AG04449 (cell line): ENCODE results near the genes COQ7 and GDE1.

DNA sequence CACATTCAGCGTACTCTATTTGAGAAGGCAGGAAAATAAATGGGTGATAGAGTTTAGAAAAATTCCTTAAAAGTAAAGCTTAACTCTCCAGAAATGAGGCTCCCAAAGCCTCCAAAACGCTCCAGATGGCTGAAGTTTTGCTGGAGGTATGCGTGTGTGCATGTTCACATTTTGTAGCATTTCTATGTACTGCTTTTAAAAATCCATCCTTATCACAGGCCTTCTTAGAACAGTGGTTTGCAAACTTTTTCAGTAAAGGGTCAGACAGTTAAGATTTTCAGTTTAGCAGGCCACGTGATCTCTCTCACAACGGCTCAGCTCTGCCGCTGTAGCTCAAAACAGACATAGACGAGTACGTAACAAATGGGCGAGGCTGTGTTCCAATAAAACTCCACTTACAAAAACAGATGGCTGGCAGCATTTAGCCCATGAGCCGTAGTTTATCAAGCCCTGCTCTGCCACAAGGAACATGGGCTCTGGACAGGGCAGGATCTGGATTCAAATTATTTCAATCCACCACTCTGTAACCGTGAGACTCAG lies 141.9 kb downstream of the XYLT1 start:
- RRBS = no CpG with 5 or more reads among the region's 11 CpGs

DNA sequence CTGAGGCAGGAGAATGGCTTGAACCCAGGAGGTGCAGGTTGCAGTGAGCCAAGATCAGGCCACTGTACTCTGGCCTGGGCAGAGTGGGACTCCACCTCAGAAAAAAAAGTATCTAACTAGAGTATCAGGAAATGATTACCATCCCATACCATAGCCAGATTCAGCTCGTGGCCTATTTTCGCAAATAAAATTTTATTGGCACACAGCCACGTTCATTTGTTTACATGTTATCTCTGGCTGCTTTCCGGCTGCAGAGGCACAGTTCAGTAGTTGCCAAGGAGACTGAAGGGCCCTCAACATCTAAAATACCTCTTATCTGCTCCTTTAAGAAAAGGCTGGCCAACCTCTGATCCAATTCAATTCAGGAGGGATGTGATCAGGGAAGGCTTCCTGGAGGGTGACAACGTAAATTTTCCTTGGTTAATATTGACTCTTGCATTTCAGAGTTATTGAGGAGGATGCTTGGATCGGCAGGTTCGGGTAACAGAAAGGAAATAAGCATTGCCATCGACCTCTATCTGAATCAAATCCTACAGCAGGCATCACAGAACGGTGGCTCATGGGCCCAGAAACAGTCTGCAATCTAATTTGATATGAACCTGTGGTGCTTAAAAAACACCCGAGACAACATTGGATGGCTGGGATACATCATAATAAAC lies 73.9 kb downstream of the XYLT1 start:
- RRBS = no CpG with 5 or more reads among the region's 10 CpGs

GRCh38 chr16:17405021-17405980 lies 65.5 kb downstream of the XYLT1 start:
- RRBS = no CpG with 5 or more reads among the region's 27 CpGs

DNA sequence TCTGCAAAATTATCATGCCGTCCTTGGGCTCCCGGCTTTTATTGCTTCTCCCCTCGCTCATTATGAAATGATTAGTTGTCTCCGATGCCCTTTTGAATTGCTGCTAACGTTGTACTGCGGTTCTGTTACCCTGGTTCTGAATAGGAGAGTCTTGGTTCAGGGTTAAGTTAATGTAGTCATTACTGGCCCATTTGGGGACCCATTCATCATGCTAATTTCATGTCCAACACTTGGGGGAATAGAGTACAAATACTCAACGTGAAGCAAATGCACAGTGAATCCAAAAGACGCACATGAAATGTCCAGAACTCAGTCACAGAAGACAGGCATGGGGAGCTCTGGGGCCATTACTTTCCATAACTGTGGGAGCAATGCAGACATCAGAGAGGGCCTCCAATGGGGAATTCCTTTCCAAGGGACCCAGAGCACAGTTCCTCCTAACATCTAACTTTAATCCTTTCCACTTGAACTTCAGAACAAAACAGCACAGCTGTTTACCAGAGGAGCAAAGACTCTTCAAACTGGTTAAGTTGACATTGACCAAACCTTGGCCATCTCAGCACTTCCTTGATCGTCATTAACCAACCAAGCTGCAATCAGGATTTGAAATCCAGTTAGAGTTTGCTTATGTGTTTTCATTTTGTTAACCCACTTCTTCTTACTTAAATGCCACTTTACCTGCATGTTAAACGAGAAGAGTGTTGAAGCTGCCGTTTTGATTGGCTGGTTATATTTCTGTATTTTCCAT lies 12.5 kb downstream of the XYLT1 start:
- RRBS = no CpG with 5 or more reads among the region's 11 CpGs

GRCh38 chr16:17483209-17483950 lies 12.6 kb upstream of the XYLT1 start:
- RRBS = no CpG with 5 or more reads among the region's 11 CpGs

DNA sequence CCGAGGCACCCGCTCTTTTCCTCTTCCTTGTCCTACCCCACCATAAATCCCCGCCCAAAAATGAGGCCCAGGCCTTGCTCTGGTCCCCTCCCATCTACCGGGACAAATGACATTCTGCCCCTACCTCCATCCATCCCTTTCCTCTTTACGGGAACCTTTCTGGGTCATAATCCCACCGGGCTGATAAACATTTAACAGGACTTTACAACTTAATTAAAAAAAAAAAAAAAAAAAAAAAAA lies 1.0 kb downstream of the NOMO2 start:
- RRBS = no CpG with 5 or more reads among the region's 6 CpGs

- RRBS = no CpG with 5 or more reads among the region's 9 CpGs
These were observed 8.1 kb upstream of the ARL6IP1 start for GRCh38 chr16:18809280-18809930.

- RRBS = no CpG with 5 or more reads among the region's 5 CpGs
These were observed 35.9 kb upstream of the ARL6IP1 start for GRCh38 chr16:18837254-18837689.

DNA sequence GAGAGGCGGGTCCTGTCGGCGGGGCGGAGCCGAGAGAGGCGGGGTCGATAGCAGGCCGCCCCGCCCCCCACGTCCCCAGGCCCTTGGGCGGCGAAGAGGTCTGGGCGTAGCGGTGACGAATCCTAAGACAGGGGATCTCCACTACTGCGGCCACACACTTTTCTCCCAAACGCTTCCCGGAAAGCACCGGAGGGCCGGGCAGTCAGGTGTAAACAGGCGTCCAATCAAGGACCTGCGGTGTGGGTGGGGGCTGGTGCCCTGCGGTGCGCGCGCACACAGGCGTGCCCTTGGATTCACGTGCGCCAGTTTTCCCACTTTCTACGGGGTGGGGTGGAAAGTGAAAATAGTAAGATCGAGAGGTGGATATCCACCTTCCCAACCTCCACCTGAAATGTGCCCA lies 295 bp upstream of the SMG1 start:
- RRBS = no CpG with 5 or more reads among the region's 31 CpGs

DNA sequence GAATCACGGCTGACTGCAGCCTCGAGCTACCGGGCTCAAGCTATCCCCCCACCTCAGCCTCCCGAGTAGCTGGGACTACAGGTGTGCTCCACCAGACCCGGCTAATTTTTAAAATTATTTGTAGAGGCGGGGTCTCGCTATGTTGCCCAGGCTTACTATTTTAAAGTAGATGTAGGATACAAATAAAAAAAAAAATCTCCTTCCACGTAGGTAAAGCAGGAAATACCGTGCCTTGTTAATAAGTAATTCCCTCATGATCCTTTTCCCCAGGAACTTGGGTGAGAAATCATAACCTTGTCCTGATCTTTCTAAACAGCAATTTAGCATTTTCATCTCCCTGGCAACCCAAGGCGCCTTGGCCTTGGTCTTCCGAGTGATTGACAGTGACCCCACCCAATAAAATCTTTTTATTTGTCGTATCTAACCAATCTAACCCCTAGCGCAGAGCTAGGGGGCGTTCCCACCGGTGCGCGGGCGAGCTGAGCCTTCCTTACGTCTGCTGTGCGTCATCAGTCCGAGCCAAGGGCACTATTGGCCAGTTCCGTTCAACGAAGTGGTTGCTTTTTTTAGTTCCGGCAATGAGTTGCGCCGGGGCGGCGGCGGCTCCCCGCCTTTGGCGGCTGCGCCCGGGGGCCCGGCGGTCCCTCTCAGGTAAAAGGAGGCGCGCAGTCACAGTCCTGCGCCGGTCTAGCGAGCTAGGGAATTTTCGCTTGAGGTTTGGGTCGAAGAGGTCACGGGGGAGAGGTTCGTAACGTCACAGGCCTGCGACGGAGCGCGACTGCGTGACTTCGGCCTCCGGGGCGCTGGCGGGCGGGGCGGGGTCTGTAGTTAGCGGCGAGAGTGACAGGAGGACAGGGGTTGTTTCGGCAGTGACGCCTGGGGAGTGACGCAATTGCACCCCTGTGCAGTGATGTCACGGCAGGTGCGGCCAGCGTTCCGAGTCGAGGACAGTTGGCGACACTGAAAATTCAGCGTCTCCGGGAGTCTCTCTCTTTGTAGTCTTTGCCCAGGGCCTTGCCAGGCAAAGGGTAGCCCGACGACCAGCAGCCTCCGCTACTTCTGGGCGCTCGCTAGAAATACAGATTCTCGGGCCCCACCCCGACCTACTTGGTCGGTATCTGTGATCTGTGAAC lies at the start of gene COQ7:
Gene COQ7, plus strand, starts transcription at position 528 of the 1,133 bp plus-strand sequence.
- RRBS = 1% methylated on average over 24 of the region's 77 CpGs

GRCh38 chr16:19119326-19119993 lies 5.7 kb downstream of the ITPRIPL2 start:
- RRBS = no CpG with 5 or more reads among the region's 6 CpGs

GRCh38 chr16:19183229-19183661 lies 15.2 kb downstream of the SYT17 start:
- RRBS = no CpG with 5 or more reads among the region's 11 CpGs

GRCh38 chr16:19436949-19437863 lies 19.5 kb downstream of the TMC5 start:
- RRBS = no CpG with 5 or more reads among the region's 9 CpGs

DNA sequence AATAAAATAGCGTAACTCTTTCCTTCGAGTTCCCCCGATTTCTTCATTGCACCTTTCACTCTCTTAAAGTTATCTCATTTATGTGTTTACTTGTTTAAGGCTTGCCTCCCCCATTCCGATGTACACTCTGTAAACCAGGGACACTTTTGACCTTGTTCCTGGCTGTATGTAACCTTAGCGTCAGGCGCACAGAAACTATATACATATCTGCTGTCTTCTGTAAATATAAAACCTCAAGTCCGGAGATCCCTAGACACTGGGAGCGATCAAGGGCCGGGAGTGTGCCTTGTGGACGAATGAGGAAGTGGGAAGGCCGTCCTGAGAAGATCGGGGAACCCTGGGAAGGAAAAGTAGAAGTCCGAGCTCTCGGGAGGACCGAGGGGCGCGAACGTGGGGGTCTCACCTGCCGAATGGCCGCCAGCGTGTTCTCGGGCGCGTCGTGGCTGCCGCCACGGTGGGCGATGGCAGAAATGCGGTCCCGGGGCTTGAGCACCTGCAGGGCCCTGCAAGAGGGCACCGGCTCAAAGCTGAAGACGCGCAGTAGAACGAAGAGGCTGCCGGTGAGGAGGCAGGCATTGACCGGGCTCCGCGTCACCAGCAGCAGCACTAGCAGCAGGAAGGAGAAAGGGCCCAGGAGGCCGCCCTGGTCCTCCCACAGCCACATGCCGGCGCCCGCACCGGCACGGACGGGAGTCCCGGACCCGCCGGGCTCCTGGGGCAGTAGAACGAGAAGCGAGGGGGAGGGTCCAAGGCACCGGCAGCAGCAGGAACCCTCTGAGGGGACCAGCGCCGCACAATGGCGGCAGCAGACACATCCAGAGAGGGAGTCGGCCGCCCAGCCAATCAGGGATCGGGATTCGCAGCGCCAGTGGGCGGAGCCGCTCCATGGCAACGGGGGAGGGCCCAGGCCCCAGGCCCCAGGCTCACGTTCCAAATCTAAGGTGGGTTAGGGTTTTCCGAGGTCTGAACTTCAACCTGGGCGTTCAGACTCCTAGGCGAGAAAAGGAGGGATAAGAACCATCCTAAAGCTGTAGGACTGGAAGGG lies at the start of gene GDE1:
Gene GDE1, minus strand, starts transcription at position 798 of the 1,045 bp plus-strand sequence.
- RRBS = 2% methylated on average over 15 of the region's 66 CpGs

DNA sequence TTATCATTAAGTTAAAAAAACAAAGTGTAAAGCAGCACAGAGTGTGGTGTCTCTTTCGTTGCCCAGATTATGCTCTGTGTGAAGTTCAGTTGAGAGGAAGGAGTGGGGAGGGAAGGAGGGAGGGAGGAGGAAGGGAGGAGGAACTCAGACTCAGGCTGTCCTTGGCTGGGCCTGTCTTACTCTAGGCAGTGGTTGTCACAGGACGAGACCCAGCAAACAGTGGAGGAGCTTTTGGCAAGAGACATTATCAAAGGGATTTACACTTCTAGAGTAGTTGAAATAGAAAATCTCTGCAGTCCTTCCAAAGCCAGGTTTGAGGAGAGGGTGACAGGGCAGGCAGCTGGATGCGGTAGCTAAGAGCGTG lies 27.8 kb downstream of the KNOP1 start:
- RRBS = no CpG with 5 or more reads among the region's 4 CpGs

DNA sequence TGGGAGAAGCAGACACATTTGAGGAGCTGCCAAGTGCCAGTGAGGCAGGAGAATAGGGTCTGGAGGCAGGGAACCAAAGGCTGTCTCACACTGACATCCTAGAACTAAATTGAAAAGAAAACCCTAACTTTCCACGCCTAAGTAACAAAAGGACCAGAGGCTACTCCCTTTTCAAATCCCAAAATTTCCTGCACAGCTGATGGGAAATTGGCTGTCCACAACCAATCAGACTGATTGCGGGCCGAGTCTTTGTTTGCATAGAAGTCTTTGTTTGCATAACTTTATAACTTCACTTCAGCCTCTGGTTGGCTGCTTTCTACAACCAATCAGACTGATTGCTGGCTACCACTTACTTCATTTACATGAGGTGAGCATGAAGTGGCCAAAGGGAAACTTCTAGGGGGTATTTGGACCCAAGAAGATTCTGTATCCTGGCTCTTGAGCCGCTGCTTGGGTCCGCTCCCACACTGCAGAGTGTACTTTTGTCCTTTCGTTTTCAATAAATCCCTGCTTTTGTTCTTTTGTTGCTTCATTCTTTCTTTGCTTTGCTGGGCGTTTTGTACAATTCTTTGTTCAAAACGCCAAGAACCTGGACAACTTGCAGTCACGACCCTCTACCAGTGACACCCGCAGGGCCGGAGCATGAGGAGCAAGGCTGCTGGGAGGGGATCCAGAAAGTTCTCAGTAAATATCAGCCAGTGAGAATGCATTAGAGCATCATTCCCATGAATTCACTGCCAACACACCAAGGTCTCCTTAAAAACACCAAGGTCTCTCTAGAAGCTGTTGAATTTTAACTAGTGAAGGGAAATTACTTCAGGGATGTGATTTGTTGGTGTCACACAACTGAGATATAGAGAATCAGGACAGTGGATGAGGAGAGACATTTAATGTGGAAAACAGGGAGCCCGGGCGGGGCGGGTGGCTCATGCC lies 67.6 kb downstream of the IQCK start:
- RRBS = no CpG with 5 or more reads among the region's 14 CpGs

GRCh38 chr16:19861639-19862271 lies 22.9 kb downstream of the GPRC5B start:
- RRBS = no CpG with 5 or more reads among the region's 19 CpGs

GRCh38 chr16:19886326-19886712 lies 1.7 kb upstream of the GPRC5B start:
- RRBS = no CpG with 5 or more reads among the region's 14 CpGs

GRCh38 chr16:20073378-20073765 lies 318 bp downstream of the GPR139 start:
- RRBS = 9% methylated on average over 10 of the region's 35 CpGs

DNA sequence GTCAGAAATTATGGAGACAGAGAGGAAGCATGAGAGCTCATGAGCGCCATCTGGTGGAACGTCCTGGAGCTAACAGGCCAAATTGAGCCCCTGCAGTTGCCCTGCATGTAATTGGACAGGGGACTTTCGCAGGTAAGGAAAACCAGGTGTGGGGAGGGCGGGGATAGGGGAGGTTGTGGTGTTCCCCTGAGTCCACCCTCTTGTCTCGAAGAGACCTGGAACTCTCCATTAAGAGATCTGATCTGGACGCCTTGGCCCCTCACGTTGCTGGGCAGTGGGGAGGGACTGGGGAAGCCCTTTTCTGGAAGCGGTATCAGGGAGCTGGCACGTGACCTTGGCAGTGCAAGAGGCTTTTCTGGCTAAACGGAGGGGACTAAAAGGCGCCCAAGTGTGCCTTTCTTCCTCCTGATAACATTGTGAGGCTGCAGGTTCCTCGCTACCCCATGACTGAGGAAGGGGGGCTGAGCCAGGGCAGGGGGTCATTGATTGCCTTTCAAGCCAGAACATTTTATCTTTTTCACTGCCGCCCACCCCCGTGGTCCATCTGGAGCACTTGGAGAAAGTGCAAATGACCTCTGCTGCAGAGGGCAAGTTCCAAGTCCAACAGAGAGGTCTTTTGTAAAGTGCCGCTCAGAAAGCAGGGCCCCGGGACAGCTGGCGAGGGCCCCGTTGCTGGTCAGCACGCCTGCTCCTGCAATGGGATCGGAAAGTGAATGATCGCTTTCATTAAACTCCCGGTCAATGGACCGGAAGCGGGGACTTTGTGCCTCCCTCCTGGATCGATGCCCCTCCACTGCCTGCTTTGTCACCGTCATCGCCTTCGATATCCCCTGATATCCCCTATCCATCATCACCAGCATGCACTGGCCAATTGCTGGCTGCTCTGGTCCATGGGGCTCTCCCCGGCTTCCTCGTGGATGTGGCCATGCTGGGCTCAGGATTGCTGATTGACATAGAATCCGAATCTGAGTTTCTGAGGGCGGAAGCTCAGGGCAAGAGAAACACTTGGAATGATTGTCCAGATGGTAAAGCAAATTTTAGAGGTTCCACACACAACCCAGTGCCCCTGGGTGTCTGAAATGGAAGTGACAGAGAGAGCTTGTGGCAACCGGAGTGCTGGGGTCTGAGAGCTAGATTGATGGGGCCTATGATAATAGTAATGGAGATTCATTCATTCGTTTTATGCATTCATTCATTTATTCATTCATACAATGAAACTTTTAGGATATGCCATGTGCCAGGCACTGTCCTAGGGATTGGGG lies 18.2 kb downstream of the PDILT start:
- RRBS = 4% methylated on average over 6 of the region's 34 CpGs